ENCODE data around the genes FAM200C, ATP10B and CCNG1.

DNA sequence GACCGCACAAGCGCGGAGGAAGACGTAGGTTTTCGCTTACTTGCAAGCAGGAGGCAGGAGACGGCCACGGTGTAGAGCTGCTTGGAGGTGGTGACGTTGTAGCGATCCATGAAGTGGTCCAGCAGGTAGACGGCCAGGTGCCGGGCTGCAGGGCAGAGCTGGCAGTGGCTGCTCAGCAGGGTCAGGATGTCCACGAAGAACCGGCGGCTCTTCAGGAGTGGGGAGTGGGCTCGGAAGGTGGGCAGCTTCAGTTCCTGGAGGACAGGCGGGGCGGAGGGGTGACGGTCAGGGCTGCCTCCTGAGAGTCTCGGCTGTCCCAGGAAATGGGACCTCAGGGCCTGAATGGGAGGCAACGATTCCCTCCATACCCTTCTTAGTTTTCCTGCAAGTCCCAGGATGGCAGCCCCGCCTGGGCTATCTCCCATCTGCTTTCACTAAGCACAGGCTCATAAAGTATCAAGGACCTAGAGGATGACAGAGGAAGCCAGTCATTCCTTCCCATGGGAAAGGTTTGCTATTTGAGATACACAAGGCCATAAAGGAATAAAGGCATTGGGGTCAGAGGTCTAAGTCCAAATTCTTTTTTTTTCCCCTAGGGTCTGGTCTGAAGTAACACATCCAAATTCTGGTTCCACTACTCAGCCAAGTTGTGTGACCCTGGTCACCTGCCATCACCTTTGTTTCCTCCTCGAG, 31.7 kb downstream of the CCNJL start:
- PRO-cap, 2 experiments, result no peak in any of the 2 experiments

- PRO-cap, 2 experiments, result no peak in any of the 2 experiments
Measured at GRCh38 chr5:160342219-160342864, 28.1 kb downstream of the C1QTNF2 start.

DNA sequence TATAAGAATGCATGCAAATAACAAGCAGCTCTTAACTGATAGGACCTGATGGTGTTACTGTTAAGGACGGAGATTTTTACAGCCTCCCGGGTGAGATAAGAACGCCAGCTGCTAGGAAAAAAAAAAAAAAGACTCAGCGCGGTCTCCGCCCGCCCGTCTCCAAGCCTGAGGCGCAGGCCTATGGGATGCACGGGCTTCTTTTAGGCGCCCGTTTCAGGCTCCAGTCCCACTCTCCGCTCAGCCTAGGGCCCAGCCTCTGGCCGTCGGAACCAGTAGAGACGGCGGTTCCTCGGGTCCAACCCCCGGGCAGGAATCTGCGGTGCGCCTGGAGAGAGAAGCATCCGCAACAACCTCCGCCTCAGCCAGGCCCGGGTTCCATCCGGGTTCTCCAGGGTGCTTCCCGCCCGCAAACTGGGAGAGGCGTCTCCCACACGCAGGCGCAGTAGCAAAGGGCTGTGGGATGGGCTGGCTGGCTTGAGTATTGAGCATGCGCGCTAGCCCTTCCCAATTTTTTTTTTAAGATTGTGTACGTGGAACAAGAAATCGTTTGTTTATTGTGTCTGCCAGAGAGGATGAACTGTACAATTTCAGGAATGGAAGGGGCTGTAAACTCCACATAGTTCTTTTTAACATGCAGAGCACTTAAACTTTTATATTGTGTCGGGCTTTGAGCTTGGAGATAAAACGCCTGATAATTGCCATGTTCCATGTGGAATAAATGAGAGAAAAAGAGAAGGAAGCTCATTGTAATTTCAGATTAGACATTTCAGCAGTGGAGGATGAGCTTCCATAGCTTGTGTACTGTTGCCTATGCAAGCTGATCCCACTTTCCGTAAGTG, at the start of gene FAM200C:
Gene FAM200C, minus strand, starts transcription at position 390 of the 839 bp plus-strand sequence.
- PRO-cap, 2 experiments, result peak in 2 of 2 experiments; most common plus-strand start position 519 of the sequence (in 1); most common minus-strand start position 390 of the sequence (in 1)

GRCh38 chr5:160470670-160471493, 49.2 kb downstream of the PTTG1 start:
- PRO-cap, 2 experiments, result no peak in any of the 2 experiments

DNA sequence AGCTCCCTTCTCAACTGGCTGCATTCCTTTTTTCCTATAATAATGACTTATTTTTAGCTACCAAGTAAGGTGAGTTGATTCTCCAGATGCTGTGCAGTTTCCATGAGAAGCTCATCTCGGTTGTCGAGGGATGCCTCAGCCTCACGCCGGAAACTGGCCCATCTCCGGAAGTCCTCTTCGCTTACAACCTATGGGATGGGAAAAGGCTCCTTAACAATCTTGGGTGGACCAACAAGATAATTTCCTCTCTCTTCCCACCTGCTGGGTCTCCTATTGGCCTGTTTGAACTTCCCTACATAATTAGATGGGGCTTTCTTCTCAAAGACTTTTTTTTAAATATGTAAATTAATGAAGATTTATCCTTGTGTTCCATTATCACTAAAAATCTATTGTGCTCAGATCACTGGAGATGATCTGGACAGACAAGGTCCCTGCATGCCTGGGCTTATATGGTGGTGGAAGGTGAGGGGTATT, 194.2 kb downstream of the PTTG1 start:
- PRO-cap, 2 experiments, result no peak in any of the 2 experiments

DNA sequence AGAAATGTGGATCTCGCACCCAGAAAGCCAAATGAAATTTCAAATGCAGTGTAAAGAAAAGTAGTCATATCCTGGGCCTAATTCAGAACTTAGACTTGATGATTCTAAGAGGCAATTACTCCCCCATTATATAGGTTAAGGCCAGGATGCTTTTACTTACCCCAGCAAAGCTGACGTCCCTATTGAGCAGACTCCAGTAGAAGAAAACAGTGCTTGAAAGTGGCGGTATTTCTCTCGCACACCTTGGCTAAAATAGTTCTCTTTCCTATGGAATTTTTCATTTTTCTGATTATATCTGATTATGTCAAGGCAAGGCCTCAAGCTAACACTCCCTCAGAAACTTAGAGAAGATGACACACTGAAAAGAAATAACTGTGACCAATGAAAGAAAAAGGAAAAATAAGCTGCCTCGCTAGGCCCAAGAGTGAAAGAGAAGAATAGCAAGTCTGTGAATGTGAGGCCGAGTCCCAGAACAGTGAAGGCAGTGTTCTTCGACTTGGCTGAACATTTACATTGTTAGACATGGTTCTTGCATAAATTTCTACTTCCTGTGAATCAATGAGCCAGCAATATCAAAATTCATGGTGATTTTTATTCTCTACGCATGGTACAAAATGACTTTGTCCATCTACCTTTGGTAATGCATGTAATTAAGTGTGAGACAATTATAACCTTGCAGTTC, at the start of gene ATP10B:
Gene ATP10B, minus strand, starts transcription at position 431 of the 682 bp plus-strand sequence.
- PRO-cap, 2 experiments, result no peak in any of the 2 experiments

DNA sequence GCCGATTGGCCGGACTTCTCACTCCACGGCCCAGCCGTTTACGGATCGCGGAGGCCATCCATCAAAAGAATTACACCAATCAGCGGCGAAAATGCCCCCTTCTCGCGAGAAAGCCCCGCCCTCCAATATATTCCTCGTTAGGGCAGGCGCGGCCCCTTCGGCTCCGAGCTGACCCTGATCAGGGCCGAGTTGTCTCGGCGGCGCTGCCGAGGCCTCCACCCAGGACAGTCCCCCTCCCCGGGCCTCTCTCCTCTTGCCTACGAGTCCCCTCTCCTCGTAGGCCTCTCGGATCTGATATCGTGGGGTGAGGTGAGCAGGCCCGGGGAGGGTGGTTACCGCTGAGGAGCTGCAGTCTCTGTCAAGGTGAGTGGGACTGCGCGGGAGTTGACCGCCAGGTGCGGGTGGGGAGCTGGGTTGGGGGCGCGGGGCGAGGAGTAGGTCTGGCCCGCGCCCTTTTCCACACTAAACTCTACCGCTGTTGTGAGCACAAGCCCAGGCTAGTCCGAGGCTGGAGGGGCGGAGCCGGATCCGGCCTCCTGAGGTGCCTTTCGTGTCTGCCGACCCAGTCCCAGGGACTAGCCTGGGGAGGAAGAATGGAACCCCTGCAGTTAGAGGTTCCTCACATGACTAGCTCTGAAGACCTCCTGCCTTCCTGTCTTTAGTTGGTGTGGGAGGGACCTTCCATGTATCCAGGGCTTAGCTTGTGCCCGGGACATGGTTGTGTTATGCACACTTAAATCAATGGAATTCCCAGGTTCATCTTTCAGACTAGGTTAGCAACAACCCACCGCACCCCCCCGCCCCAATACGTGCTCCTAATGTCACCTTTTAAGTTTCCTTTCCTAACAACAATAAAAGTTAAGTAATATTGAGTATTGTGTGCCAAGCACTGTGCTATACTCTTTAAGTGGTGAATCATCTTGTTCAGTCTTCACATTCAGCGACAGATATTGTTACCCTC, at the start of gene CCNG1:
Gene CCNG1, plus strand, starts transcription at position 154 of the 961 bp plus-strand sequence.
- PRO-cap, 2 experiments, result peak in 2 of 2 experiments; most common plus-strand start position 154 of the sequence (in 2); most common minus-strand start position 471 of the sequence (in 1)

DNA sequence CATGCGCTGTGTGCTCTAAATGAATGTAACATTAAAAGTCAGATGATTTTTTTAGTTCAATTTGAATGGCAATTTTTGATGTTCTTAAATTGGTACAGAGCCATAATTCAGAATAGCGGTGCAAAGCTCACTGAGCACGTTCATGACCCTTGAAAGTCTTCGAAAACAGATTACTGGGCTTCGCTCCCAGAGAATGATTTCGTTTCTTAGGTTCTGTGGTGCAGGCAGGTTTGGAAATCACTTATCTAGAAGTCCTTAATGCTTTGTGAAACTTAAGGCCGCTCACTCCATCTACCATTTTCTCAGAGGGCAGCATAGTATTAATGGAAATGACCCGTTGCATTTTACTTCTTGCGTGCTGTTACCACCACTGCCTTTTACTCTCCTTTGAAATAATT, 3.0 kb upstream of the MAT2B start:
- PRO-cap, 2 experiments, result no peak in any of the 2 experiments

GRCh38 chr5:163502943-163503736, 2.3 kb upstream of the MAT2B start:
- PRO-cap, 2 experiments, result no peak in any of the 2 experiments

DNA sequence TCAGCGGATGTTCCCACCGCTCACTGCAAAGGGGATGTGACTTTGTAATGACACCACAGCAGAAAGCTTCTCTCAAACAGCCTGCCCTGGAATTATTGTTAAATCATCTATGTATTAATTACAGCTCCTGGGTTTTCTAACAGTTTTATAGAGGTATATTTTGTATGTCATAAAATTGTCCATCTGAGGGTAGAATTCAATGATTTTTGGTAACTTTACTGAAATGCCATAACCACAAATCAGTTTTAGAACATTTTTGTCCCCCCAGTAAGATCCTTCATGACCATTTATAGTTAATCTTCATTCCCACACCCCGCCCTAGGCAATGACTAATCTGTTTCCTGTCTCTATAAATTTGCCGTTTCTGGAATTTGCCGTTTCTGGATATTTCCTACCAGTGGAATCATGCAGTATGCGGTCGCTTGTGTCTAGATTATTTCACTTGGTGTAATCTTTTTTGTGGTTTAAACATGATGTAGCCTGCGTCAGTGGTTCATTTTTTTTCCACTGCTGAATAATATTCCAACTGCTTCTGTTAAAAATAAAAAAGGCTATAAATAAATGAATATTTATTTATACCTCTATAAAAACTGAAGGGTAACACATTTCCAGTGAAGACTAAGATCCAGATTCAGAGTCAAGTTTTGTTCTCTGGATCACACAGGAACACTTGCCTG, 648.3 kb upstream of the WWC1 start:
- PRO-cap, 2 experiments, result no peak in any of the 2 experiments

- PRO-cap, 2 experiments, result no peak in any of the 2 experiments
Measured at GRCh38 chr5:167819376-167819739, 472.1 kb upstream of the WWC1 start.

- PRO-cap, 2 experiments, result no peak in any of the 2 experiments
Measured at GRCh38 chr5:167820053-167821340, 470.9 kb upstream of the WWC1 start.

DNA sequence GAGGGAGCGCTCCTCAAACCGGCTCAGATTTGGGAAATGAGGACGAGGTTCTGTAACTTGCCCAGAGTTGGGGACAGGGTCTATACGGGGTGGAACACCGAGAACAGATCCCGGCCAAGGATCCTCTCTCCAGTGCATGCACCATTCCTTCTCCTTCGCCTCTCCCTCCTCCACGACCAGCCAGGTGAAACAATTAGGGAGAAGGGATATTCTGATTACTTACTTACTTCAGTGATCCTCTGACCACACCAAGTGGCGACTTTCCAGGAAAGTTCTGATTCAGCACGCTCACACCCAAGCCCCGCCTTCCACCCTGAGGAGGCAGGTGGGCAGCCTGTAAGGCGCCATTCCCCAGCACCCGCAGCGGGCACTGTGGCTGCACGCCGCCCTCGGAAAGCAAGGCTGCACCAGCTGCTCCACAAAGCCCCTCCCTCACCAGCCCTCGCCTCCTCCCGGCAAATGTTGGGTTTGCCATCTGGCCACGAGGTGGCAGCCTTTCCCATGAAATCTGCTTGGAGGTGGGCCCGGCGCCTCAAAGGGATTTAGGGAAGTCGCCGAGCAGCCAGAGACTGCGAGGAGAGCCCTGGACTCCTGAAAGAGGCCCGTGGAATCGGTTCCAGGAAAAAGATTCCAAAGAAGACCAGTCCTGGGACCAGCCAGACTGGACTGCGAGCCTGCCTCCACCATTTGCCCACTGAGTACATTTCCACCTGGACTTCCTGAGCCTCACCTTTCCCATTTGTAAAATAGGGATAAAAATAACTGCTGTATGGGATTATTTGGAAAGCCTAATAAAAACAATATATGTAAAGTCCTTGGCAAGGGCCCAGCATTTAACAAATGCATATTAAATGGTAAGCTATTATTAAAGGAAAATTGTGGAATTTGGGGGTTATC, 22.1 kb upstream of the WWC1 start:
- PRO-cap, 2 experiments, result no peak in any of the 2 experiments

DNA sequence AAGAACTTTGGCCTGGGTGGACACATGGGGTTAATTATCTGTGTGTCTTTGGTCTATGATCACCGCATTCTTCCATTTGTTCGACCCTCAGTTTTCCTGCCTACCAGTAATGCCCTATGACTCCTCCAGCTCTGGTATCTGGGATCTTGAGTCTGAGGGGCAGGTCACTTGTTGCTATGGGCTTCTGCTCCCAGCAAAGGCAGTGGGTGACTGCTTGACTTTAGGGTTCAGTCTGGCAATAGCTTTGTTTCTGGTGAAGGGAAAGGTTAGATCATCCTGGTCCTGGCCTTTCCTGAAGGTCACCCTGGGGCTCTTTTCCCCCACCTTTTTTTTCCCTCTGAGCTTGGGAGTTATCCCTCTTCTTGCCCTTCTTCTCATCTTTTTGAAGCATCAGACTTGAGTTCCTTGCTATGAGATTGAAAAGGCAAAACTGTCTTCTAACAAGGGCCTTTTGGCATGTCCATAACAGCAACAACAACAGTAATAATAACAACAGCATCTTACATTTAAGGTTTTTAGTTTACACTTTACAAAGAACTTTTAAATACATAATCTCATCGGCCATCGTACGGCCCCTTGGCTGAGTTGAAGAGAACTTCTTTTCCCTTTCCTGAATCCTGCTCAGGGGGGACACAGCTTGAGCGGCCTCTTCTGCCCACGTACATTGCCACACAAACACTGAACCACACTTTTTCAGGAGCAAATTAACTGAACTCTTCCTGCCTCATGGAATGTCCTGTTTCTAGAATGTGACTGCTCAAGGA, 83.1 kb upstream of the PANK3 start:
- PRO-cap, 2 experiments, result no peak in any of the 2 experiments

GRCh38 chr5:168664411-168665032, 85.4 kb upstream of the PANK3 start:
- PRO-cap, 2 experiments, result no peak in any of the 2 experiments

GRCh38 chr5:168819059-168819265, 239.8 kb upstream of the PANK3 start:
- PRO-cap, 2 experiments, result no peak in any of the 2 experiments

- PRO-cap, 2 experiments, result no peak in any of the 2 experiments
Measured at GRCh38 chr5:169746202-169746638, 109.1 kb downstream of the DOCK2 start.

- PRO-cap, 2 experiments, result no peak in any of the 2 experiments
Measured at GRCh38 chr5:169875676-169876087, 104.6 kb downstream of the INSYN2B start.

DNA sequence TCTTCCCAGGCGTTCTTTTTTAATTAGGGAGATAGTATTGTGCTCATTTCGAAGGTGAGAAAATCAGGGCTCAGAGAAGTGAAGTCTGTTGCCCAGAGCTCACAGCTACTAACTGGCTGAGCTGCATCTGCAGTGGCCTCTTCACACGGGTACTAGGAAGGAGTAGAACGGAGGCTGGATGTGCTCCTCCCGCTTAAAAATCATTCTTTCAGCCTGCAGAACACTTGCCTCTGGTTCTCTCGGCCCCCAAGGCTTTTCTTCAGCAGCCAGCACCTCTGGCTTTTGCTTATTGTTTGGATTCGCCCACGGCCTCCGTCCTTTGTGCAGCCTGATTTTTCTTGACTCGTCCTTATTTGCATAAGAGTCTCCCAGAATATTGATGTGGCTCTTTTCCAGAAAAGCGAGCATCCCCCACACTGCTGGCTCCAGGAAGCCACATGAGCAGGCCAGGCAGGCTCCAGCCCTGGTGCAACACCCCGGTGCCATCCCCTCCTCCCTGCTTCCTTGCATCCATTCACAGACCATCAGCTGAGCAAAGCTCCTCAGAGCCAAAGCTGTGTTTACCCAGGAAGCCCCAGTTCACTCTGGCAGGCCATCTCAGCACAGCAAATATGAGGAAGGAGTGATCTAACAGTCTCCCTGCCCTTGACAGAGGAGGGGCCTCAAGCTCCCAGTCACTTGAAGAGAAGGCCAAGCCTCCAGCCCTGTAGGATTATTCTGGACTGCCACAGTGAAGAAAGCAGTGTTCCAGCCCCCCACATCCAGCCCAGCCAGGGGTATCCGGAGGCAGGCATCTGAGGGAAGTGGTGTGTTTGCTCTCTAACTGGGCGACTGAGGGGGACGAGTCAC, 34.6 kb downstream of the INSYN2B start:
- PRO-cap, 2 experiments, result no peak in any of the 2 experiments

GRCh38 chr5:170288757-170289401, 8.7 kb downstream of the LCP2 start:
- PRO-cap, 2 experiments, result no peak in any of the 2 experiments